Suprapubic skin (tissue), 4 donors: ENCODE data around the gene MEA1.

DNA sequence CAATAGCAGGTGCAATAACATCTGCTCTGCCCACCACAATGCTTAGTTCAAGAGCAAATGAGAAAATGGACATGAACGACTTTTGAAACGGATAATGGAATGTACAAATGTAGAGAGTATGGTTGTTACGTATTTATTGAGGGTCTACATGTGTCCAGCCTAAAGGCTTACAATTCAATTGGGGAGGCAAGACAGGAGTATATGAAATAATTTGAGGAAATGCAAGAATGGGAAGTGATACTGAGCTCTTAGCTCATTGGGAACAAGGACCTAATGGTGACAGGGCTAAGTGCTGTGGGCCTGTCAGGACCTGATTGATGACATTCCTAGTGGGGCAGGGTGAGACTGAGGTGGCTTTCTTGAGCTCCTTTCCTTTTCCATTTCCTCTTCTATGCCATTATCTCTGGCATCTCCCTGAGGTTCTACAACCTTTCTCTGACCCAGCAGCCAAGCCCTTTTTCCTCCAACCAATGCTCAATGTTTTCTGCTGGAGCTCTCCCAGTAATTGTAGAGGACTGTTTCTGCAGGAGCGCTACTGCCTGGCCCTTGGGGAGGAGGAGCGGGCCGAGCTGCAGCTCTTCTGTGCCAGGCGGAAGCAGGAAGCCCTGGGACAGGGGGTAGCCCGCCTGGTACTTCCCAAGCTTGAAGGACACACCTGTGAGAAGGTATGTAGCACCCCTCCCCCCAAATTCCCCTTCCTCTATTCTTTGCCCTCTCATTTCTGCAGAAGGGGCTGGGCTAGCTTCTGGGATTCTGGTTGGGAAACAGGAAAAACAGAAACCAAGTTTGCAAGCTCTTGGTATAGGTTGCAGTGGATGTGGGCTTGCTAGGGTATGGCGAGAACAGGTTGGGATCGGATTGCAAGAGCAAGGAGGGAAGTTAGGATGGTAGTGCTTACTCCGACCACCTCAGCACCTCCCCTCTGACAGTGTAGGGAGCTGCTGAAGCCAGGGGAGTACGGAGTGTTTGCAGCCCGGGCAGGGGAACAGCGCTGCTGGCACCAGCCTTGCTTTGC, 2.8 kb upstream of the TOMM6 start:
- PRO-cap, result no peak
- RAMPAGE, long total RNA, 4 experiments, result no peak in any of the 4 experiments

- PRO-cap, result no peak
- RAMPAGE, long total RNA, 4 experiments, result no peak in any of the 4 experiments
These were observed 281 bp downstream of the MED20 start for GRCh38 chr6:41920733-41920982.

DNA sequence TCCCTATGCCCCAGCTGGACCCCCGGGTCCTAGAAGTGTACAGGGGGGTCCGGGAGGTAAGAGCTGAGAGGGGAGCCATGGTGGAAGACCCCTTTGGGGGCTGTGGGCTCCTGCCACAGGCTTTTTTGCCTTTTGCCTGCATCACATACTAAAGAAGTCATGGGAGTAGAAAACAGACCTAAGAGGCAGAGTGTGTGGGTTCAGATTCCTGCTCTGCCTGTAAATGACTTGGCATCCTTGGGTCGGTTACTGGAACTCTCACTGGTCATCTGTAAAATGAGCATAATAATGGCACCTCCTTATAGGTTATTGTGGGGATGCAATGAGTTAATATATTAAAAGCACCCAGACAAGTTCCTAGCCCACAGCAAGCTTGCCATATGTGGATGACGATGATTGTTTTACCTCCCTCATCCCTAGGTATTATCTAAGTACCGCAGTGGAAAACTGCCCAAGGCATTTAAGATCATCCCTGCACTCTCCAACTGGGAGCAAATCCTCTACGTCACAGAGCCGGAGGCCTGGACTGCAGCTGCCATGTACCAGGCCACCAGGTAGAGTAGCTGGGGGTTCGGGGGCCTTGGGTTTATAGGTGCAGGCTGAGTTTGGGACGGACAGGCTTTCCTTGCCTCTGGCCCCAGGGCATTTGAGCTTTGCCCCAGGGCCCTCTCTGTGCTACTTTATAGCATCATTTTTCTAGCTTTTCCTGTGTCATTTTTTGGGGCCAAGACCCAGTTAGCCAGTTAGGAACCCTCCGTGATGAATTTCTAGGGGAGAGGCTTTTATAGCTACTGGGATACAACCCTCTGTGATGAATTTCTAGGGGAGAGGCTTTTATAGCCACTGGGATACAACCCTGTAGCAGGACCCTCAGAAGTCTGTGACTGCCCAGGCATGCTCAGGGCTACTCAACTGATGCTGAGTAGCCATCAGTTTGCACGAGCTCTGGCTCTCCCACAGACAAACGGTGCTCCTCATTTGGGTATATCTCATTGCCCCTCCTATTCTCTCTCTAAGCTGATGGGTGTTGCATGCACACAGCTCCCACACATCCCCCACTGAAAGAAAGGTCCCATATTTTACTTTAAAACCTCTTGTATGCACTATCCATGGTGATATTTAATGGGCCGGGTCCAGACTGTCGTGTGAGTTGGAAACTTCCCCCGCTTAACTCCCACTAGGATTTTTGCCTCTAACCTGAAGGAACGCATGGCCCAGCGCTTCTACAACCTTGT, 9.3 kb downstream of the BYSL start:
- PRO-cap, result no peak
- RAMPAGE, long total RNA, 4 experiments, result no peak in any of the 4 experiments

DNA sequence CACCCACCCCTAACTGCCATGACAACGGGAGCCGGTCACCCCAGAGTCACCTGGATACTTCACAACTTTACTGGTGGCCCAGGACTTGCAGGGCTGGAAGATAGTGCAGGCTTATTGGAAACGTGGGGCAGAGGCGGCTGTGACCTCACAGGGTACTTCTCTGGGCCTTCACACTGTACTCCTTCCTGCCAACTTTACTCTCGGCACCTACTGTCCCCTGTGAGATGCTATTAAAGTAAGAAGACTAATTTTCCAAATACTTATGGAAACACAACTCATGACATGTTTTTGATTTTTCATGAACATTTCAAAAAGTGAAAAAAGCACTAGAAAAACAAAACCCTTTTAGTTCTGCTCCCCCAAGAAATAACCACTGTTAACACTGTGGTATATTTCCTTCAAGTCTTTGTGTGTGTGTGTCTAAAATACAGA, 19.0 kb upstream of the TAF8 start:
- PRO-cap, result no peak
- RAMPAGE, long total RNA, 4 experiments, result no peak in any of the 4 experiments

DNA sequence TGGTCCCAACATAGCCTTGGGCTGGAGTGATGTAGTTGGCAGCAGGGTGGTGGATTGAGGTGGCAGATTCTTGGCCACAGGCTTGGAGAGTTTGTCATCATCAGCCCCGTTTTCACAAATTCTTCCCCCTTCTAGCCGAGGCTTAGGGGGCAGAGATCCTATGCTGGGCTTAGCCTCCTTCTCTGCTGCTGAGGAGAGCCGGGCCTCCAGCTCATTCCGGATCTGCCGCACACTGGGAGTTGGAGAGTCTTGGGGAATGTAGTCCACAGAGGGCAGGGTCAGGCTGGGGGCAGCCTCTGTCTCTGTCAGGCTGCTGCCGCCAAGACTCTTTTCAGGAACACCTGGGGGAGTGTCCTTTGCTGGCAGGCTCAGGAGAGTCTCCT, 36.4 kb downstream of the C6orf132 start:
- PRO-cap, result no peak
- RAMPAGE, long total RNA, 4 experiments, result no peak in any of the 4 experiments

- PRO-cap, result no peak
- RAMPAGE, long total RNA, 4 experiments, result no peak in any of the 4 experiments
These were observed 21.2 kb downstream of the C6orf132 start for GRCh38 chr6:42121035-42121896.

- PRO-cap, result unidirectional peak, plus-strand start at chr6:42123085
- RAMPAGE, long total RNA, 4 experiments, result no peak in any of the 4 experiments
These were observed 19.8 kb downstream of the C6orf132 start for GRCh38 chr6:42122478-42123199.

GRCh38 chr6:42145571-42145942, 3.1 kb upstream of the C6orf132 start:
- PRO-cap, result no peak
- RAMPAGE, long total RNA, 4 experiments, result no peak in any of the 4 experiments

GRCh38 chr6:42197892-42198602, 3.3 kb upstream of the GUCA1B start:
- PRO-cap, result no peak
- RAMPAGE, long total RNA, 4 experiments, result no peak in any of the 4 experiments

- PRO-cap, result no peak
- RAMPAGE, long total RNA, 4 experiments, result no peak in any of the 4 experiments
These were observed 34.1 kb downstream of the TRERF1 start for GRCh38 chr6:42417516-42418122.

- PRO-cap, result no peak
- RAMPAGE, long total RNA, 4 experiments, result no peak in any of the 4 experiments
These were observed 877 bp downstream of the TBCC start for GRCh38 chr6:42744865-42745586.

DNA sequence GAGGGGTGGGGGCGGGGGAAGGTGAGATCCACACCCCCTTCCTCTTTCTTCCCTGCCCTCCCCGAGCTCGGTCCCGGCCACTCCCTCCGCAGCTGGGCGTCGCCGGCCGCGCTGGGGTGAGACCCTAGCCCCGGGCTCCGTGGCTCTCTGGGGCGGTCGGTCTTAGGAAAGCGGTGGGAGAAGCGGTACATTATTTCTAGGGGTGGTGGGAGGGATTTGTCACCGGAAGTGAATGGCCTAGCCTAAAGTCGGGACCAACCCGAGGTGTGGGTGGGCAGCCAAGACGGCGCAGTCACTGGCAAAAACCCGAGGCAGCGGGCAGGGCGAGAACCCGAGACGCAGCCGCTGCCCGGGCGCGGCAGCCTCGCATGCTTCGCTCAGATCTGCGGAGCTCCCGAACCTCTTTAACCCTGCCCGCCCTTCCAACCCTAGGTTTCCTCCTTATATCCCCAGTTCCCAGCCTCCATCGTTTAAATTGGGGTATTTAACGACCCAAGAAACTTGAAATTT, 1.1 kb upstream of the TBCC start:
- PRO-cap, result bidirectional peak, plus-strand start at position 91 of the sequence, minus-strand start outside the sequence
- RAMPAGE, long total RNA, 4 experiments, result no peak in any of the 4 experiments

GRCh38 chr6:42781097-42781419, 794 bp upstream of the BICRAL start:
- PRO-cap, result no peak
- RAMPAGE, long total RNA, 4 experiments, result no peak in any of the 4 experiments

DNA sequence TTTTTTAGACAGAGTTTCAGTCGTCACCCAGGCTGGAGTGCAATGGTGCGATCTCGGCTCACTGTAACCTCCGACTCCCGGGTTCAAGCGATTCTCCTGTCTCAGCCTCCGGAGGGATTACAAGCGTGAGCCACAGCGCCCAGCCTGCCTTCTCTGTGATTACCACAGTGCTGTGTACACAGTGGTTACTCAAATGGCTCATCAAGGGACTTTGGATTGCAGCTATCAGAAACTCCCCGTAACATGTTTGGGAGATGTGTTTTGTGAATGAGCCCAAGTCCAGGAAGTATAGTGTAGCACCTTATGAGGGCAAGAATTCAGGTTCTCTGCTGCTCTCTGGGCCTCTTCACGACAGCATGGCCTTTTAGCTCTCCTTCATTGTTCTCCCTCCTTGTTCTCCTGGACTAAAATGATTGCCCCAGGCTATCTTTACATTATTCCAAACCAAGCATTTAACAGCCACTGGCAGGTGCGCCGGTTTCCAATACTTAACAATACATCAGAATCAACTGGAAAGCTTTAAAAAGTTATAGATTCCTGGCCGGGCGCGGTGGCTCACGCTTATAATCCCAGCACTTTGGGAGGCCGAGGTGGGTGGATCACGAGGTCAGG, 34.1 kb upstream of the RPL7L1 start:
- PRO-cap, result no peak
- RAMPAGE, long total RNA, 4 experiments, result no peak in any of the 4 experiments

DNA sequence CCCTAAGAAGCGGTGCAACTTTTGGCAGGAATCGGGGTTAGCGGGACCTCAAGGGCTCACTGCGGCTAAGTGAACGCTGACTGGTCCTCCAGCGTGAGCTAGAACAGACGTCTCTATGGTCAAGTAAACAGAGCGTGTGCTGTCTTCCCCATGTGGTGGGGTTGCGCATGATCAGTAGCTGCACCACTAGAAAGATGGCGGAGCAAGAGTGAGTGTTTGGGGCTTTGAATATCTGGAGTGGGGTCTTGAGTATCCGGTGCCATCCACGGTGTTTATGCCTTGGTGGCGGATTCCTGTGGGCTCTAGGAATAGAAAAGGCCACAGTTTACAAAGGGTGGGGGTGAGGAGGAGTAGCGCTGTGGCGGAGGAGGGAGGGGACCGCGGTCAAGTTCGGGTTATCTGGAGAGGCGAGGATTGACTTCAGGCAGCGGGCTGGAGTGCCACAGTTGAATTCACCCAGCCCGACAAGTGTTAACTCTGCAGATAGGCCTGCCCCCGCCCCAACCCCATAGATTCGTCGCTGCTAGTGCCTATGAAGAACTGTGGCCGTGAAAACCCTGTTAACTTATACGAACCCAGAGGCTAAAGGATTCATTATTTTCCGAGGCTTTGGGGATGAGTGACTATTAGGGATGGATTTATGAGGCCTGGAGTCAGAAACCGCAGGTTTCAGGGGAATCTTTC, 470 bp downstream of the RPL7L1 start:
- PRO-cap, result bidirectional peak, plus-strand start at position 189 of the sequence, minus-strand start outside the sequence
- RAMPAGE, long total RNA, 4 experiments, result start-site peak on the plus strand in 4 of 4 experiments, centred at positions 174 to 188 of the sequence, 81 to 661 reads per replicate

GRCh38 chr6:42885932-42886483, 4.6 kb downstream of the C6orf226 start:
- PRO-cap, result no peak
- RAMPAGE, long total RNA, 4 experiments, result no peak in any of the 4 experiments

- PRO-cap, result no peak
- RAMPAGE, long total RNA, 4 experiments, result no peak in any of the 4 experiments
These were observed 12.1 kb upstream of the C6orf226 start for GRCh38 chr6:42902434-42903355.

- PRO-cap, result no peak
- RAMPAGE, long total RNA, 4 experiments, result no peak in any of the 4 experiments
These were observed 8.7 kb downstream of the GNMT start for GRCh38 chr6:42968908-42969937.

DNA sequence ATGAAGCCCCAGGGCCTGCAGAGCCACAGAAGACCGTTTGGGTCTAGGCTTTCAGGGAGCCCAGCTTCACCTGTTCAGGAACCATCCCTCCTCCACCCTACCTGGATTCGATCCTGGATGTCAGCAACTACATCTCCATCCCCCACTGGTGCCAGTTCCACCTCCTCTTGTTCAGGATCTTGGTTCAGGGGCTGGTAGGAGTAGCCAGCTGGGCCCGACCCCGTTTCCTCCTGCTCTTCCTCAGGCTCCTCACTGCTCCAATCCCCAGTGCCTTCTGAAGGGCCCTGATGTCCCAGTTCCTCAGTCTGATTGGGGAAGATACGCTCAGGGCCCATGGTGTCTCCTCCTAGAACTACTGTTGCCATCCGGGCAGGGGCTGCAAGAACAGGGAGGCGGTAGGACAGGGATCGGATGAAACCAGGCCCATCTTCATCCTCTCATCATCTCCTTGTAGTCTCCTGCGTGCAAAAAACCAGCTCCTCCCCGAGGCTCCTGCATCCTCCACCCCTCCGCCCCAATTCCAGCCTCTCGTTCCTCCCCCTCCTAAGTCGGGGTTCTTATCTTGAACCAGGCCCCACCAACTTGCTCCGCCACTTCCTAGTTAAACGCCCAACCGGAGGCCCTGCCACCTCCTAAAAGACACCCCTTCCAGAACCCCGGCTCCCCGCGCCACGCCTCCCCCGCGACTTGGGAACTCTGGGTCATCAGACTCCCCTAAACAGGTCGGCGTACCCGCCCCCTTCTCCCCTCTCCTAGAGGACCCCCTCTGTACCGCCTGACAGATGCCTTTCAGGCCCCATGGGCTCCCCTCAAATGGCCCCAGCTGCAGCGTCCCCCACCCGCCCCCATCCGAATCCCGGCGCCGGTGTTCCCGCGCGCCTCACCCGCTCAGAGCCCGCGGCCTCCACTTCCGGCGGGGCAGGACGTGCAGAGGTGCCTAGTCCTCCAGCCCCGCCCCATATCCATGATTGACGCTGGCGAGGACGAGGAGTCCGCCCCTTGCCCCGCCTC, at the start of gene MEA1:
Gene MEA1, minus strand, starts transcription at position 933 of the 1,011 bp plus-strand sequence.
- PRO-cap, result bidirectional peak, plus-strand start outside the sequence, minus-strand start at position 908 of the sequence
- RAMPAGE, long total RNA, 4 experiments, result start-site peak on the minus strand in 4 of 4 experiments, centred at positions 300 to 913 of the sequence, 34 to 1,487 reads per replicate

- PRO-cap, result no peak
- RAMPAGE, long total RNA, 4 experiments, result no peak in any of the 4 experiments
These were observed 8.5 kb downstream of the RRP36 start for GRCh38 chr6:43029697-43030517.